PC-3 (cell line): ENCODE measurements around a stretch of chr6.

- RAMPAGE, long total RNA: no peak
Observed at GRCh38 chr6:160034215-160035057, 65.6 kb downstream of the IGF2R start.

DNA sequence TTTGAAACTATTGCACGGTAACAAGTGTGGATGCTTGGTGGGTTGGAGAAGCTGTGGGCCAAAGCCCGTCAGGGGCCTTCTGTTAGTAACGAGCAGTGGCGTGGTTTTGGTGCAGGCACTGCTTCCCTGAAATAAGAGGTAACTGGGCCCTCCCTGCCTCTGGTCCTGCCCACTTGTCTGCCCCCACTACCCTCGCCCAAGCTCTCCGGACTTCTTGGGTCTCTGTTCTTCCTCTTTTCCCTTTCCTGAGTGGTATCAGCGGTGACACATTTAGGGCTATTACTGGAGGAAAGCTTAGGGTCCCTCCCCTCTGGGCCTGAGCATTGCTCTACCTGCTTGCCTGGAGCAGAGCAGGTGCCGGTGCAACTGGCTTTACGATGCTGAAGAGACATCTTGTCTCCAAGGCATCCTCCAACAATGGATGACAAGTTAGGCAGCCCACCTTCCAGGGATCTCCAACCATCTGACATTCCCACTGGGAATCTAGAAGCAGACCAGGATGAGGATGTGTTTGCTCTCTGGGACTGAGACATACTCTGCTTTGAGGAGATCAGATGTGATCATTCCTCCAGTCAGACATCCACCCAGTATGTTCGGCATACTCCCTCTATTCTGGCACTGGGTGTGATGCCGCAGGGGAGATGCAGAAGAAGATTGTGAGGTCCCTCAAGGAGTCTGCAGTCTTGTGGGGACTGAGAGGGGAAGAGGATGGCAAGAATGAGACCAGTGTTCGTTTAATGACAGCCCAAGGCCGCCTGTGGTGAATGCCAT is 1.7 kb downstream of the SLC22A1 start:
- RAMPAGE, long total RNA: no peak

GRCh38 chr6:160129182-160130063 is 7.8 kb downstream of the SLC22A1 start:
- RAMPAGE, long total RNA: no peak

GRCh38 chr6:160141140-160141849 is 19.7 kb downstream of the SLC22A1 start:
- RAMPAGE, long total RNA: no peak

DNA sequence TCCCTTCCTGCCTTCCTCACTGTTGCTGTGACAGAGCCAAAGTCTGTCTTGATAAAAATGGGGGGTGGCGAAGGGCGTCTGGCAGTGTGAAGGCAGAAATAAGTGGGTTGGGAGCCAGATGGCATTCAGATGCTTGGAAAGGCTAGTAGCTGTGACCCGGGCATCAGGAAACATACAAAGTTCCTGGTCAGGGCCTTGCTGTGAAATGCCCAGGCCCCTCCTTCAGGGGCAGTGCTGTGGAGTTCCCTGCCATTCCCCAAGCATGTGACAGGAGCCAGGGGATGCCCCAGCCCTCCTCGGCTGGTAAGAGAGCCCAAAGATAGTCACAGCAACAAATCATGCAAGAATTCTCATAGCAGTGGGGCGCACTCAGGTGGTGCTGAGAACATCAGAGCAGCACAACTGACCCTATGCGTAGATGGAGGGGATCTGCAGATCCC is 39.3 kb downstream of the SLC22A1 start:
- RAMPAGE, long total RNA: no peak

DNA sequence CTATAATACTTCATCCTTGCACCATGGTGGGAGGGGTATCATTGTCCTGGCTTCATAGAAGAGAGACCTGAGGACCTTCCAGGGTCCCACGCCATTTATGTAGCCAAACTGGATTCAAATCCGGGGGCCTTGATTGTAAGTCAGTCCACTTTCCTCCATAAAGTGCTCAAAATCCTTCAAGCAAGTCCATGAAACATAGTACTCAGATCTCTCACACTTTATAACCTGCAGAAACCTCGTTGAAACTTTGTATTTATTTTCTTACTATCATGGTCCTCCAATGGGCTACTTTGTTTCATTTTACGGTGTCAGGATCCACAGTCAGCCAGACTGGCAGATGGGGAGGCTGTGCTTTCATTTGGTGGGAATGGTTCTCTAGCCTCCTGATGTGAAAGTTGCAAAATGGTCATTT is 3.6 kb downstream of the SLC22A3 start:
- RAMPAGE, long total RNA: no peak

DNA sequence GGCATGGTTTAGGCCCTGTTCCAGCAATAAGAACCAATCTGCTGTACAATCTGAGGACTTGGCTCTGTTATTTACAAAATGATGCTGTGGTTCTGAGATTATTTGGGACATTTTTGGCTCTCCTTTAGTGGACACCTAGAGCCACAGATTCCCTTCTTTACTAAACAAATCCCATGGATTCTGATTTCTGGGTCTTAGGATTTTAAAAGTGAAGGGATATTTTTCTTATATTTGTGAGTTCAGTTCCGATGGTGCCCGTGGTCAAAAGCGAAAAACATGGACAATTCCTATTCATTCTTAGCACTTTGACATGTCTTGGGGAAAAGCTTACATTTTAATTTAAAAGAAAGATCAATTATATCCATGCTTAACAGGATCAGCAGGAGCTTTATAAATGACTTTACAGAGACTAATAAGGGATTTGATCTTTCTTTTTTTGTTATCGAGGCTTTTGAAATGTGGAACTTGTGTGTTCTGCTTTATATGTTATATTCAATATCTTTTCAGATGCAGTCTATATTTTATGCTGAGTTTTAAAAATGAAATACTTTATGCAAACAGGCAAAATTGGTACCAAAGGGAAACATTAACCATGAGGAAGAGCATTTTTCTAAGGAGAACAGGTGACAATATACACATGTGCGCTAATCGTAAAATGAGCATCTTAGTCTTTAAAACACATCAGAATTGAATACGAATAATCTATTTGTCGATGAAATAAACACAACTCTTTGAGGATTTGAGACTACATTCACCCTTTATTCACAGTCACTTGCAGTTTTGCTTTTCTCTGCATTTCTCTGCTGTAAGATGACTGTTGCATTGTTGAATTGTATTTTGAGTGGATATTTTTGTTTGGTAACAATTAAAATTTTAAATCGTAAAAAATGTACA is 103.8 kb downstream of the SLC22A3 start:
- RAMPAGE, long total RNA: no peak

DNA sequence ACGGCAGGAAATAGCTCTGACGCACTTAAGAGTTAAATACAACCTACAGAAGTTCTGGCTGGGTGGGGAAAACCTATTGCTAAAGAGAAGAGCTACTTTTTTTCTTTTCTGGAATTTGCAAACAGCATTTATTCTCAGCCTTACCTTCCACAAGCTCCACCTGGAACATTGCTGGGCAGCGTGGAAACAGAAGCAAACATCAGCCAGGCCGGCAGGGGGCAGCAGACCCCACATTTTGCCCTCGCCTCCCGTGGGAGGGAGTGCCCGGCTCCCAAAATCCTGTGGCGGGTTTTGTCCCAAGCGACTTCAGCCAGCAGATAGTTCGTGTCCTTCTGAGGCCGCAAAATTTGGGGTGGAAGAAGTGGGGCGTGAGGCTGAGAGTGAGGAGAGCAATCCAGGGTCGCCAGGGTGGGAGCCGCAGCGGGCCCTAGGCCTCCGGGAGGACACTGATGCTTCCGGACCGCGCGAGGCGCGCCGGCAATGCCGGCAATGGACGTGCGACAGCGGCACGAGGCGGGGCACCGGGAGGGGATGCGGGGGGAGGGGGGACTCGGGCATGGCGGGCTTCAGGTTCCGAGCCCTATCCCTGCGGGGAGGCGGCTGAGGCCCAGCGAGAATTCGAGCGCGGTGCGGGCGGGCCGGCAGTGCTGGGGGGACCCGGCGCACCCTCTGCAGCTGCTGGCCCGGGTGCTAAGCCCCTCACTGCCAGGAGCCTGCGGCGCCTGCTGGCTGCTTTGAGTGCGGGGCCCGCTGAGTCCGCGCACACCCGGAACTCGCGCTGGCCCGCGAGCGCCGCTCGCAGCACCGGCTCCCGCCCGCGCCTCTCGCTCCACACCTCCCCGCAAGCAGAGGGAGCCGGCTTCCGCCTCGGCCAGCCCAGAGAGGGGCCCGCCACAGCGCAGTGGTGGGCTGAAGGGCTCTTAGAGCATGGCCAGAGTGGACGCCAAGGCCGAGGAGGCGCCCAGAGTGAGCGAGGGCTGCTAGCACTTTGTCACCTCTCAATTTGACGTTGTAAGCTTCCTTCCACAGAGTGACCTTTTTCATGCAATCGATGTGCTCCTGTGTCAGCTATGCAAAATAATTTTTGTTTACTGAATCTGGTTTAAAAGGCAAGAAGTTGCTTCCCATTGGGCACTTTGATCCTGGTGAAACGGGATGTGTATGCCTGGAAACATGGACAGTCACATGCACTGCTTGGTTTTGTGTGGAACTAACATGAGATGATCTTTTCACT is 143.8 kb downstream of the LPA start:
- RAMPAGE, long total RNA: no peak

- RAMPAGE, long total RNA: no peak
Observed at GRCh38 chr6:160678771-160679546, 14.9 kb upstream of the LPA start.

GRCh38 chr6:160837280-160837608 is 135.2 kb downstream of the PLG start:
- RAMPAGE, long total RNA: no peak

GRCh38 chr6:161011516-161012030 is 20.0 kb downstream of the MAP3K4 start:
- RAMPAGE, long total RNA: no peak

GRCh38 chr6:161070338-161071254 is 79.0 kb downstream of the MAP3K4 start:
- RAMPAGE, long total RNA: no peak

DNA sequence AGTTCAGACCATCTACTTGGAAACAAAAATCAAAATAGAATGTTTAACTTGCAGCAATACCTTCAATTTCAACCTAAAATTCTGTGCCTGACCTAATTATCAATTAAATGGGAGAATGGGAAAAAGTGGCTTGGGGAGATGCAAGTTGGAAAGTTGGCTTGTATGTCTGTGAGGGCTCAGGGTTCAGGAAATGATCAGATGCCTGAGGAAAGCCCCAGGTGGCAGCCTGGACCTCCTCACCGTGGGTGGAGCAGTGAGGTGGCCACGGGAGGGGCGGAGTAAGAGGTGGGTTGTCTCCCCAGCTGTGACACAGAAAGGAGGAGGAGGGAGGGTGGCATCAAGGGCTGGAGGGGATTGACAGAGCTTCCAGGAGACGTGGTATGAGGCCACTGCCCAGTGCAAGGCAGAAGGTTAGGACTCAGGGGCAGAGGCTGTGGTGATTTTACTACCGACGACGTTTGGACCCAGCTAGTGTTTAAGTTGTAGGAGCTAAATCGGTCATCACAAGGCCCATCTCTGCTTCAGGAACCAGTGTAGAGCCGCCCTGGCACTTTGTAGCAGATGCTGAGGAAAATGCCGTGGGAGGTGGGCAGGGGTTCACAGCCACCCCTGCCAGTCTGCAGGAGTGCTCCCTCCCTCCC is 672.2 kb downstream of the PRKN start:
- RAMPAGE, long total RNA: no peak

DNA sequence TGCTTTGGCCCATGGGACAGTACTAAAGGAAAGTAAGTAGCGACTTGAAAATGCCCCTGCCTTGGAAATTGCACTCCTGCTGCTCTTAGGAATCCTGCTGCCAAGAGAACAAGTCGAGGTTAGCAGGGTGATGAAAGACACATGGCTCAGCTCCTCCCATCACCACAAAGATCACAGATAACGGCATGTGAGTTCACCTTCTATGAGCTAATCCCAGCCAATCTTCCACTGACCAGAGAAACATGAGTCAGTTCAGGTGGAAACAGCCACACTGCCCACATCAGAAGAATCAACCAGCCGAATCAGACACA is 106.4 kb downstream of the PRKN start:
- RAMPAGE, long total RNA: no peak

- RAMPAGE, long total RNA: no peak
Observed at GRCh38 chr6:163260000-163260425, 154.5 kb upstream of the QKI start.

DNA sequence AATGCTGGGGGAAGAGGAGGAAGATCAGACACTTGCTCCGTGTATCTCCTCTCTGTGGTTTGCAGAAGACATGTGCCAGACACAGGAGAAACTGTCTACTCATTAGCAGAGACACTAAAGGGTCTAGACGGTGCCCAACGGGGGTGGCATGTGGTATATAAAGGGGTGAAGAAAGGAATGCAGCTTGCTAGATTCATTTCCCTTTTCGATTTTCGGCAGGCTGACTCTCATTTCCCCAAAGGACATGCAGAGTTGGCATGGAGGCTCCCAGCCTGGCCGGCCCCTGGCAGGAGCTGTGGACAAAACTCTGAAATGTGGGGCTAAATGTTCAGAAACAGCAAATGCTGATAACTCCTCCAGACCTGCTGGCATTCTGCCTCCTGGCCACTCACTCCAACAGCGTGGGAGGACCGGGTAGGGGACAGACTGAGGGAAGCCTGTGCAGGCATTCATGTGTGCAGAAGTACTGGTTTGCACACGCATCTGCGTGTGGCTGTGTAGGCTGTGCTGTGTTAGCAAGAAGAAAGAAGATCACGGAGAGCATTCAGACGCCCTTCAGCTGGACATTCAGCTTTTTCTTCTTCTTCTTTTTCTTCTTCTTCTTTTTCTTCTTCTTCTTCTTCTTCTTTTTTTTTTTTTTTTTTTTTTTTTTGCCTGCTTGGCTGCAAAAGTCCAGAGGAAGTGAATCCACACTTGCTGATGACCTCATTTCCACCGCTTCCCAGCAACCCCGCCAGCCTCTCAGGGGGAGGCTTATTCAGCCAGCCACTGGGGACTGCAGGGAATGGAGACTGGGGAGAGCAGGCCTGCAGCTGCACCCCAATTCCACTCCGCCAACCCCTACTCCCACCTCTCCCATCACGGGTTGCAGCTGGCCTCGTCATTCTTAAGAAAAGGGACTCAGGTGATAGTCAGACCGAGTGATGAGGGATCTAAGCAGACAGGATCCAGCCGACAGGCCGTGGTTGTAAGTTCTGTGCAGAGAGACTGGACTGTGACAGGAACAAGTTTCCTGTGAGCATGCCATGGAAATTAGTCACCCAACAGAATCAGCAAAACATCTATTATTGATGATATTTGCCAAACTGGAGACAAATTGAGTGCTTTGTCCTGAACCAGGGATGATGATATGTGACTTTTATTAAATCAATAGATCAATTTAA is 59.2 kb upstream of the QKI start:
- RAMPAGE, long total RNA: no peak

GRCh38 chr6:163416291-163417123 is 2.0 kb downstream of the QKI start:
- RAMPAGE, long total RNA: no peak

DNA sequence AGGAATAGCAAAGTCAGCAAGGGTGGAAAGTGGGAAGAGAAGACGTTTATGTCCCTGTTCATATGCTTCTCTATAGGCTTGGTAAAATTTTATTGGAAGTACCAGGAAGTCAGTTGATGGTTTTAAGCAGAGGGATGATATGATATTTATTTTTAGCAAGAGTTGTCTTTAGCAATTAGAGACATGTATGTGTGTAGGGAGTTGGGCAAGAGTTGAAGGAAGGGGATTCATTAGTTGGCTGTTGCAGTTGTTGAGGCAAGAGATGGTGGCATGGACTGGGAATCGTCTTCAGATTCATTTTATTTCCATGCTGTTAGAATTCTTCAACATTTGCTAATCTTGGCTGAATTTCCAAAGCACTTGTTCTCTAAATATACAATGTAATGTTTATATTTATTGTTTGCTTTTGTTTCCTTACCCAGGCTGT is 85.6 kb downstream of the QKI start:
- RAMPAGE, long total RNA: no peak

GRCh38 chr6:163526436-163526768 is 111.9 kb downstream of the QKI start:
- RAMPAGE, long total RNA: no peak

GRCh38 chr6:163573913-163574829 is 159.7 kb downstream of the QKI start:
- RAMPAGE, long total RNA: no peak